ENCODE results near the gene NDFIP1.

DNA sequence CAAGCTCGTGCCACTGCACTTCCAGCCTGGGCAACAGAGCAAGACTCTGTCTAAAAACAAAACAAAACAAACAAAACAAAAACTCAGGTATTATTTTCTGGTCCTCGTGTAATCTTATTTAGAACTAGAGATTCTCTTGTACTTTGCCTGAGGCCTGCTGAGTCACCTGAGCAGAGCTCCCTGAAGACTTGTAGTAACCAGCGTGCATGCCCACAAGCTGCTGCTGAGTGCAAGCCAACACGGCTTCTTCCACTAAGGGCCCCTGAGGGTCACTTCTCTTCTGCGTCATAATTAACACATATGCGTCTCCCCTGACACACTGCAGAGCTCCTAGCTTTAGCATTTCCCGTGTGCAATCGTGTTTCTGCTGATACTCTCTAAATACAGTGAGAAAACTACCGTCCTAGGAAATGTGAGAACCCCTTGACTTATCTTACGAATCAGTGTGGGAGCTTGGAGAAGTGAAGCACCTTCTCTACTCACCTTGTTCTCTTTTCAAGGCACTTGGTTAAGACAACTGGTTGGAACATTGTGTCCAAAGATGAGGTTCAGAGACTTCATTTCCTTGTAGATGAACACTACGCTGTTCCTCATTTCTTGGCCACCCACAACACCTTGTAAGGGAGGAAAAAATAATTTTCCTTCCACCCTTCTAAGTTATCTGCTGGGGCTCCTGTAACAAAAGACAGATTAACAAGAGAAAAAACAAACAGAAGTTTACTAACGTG is 10.8 kb upstream of the NDFIP1 start:
- PRO-cap, 3 experiments = no peak in any of the 3 experiments
- RAMPAGE, long total RNA = no peak
- RRBS, 2 experiments = no CpG with 5 or more reads among the region's 12 CpGs

DNA sequence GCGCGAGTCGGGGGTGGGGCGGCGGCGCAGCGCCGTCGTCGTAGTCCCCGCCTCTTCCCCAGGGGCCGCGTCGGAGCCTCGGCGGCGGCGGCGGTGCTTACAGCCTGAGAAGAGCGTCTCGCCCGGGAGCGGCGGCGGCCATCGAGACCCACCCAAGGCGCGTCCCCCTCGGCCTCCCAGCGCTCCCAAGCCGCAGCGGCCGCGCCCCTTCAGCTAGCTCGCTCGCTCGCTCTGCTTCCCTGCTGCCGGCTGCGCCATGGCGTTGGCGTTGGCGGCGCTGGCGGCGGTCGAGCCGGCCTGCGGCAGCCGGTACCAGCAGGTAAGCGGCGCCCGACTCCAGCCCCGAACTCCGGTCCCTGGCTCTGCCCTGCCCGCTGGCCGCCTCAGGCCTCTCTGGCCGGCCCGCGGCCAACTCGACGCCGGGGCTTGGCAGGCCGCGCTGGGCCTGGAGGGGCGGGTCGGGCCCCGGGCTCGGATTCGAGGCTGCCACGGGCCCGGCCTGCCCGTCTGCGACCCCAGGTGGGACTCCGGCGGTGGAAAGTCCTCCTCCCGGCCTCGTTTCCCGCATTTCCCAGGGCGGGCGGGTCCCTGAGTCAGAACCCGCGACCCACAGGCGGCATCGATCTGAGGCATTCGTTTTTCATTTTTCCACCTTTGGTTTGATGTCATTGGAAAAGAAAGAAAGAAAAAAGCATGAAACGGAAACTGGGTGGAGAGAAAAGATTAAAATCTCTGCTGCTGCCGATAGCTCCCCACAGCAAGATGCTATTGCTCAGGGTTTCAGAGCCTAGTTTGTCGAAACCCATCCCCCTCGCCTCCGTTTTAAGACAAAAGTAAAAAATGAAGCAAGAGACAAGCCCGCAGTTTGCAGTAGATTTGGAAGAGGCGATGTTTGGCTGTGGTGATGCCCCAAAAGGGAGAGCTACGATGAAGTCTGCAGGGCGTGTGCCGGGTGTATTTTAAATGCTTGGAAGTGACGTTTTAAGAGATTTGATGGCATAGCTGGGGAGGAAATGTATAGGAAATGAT is at the start of gene NDFIP1:
Gene NDFIP1, plus strand, starts transcription at position 61 of the 1,029 bp plus-strand sequence.
- PRO-cap, 3 experiments = peak in 3 of 3 experiments; most common plus-strand start position 77 of the sequence (in 1); most common minus-strand start position 511 of the sequence (in 1)
- RAMPAGE, long total RNA = no peak
- RRBS, 2 experiments = 2 to 3% methylated on average over 33 to 41 of the region's 96 CpGs

DNA sequence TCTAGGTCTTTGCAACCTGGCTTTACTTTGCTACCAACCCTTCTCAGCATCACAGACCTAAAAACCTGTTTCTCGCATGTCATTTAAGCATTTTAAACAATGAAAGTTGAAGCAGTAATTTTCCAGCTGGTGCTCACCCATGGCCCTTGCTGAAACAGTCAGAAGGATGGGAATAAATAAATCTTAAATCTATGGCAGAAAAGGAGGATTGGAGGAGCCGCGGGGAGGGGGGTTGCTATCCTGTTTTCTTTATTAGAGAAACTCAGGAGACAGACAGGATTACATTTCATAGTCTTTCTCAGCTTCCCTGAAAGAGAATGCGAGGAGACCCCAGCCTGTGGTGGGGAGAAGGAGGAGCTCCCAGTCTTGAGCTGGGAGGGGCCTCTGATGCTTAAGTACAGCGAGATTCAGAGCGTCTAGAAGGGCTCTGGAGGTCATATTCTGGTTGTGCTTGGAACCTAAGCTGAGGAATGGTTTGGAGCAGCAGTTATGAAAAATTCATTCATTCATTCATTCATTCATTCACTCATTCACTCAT is 2.2 kb upstream of the SPRY4 start:
- PRO-cap, 3 experiments = no peak in any of the 3 experiments
- RAMPAGE, long total RNA = no peak
- RRBS, 2 experiments = no CpG with 5 or more reads among the region's 6 CpGs

DNA sequence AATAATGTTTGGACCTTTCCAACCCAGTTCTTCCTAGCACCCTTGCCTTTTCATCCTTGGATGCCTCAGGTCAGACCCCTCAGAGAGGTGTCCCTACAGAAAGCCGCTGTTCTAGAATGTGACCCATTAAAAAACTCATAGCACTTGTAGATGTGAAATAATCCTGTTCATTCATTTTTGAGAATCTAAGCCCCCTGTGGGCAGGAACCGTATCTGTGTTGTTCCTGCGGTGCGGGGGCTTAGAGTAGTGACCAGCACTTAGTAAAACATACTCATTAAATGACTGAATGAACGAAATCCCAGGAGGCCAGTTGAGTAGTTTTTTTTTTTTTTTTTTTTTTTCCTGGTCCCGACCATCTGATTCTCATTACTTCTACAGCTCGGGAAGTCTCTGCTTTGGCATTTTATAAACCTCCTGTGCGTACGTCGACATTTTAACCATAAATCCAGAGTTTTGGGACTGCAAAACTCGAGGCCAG is 31.4 kb upstream of the SPRY4 start:
- PRO-cap, 3 experiments = peak in 1 of 3 experiments; most common plus-strand start position 367 of the sequence (in 1)
- RAMPAGE, long total RNA = no peak
- RRBS, 2 experiments = no CpG with 5 or more reads among the region's 11 CpGs

DNA sequence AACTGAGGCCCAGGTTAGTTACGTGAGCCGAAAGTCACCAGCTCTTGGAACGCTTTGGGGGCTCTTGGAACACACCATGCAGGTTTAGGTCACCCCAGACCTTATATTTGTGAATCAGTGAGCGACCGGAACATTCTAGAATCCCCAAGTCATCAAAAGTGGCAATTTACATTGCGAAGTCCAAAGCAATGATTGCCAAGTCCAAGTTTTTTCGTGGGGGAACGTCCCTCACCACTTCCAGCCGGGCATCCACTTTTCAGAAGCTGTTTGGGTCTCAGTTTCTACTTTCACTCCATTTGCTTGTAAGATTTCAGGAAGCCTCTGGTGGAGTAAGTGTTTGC is 32.7 kb upstream of the SPRY4 start:
- PRO-cap, 3 experiments = no peak in any of the 3 experiments
- RAMPAGE, long total RNA = no peak
- RRBS, 2 experiments = 2 to 10% methylated on average over 4 of the region's 9 CpGs

DNA sequence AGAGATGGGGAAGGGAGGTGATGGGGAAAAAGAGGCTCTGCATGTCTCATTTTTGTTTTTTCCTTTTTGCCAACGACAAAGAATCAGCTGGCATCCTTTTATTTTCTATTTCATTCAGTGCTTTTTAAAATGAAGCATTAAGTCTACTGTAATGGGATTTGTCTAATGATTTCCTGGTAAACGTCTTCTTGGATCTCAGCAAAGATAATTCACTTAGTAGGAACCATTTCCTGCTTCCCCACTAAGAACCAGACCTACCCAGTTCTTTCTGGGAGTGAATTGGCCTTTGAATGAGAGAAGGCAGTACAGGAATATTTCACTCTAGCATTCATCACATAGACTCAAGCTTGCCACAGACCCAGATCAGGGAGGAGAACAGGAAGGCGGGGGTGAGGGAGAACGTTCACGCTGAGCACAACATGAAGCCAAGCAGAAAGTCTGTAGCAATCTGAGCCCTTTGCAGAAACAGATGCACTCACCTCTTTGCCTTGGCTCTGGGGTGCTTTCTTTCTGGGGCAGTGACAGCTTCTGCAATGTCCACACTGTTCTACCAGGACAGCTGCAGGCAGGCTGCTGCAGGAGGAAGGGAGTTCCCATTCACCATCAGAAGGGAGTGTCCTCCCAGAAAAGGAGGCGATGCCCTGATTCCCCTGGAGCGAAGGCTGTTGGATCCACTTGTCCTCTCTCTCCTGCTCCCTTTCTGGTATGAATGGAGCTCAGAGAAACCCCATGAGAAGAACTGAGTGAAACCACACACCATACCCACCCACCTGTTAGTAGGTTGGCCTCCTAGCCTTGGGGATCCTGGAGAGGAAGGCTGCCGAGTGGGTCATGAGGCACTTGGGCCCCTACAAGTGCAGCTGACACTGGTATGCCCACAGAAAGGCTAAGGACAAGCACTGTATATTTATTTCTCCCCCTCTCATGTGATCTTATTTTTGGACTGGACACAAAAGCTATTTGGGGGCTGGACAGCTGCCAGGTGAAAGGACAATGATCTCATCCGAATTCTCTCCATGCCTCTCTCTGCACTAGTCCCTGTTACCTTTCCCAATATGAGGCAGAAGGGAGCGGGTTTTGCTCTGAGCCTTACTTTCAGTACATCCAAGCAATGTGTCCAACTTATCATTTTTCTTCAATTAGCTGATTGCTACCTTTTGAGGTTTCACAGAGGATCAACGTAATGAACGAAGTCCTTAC is 11.7 kb upstream of the FGF1 start:
- PRO-cap, 3 experiments = no peak in any of the 3 experiments
- RAMPAGE, long total RNA = no peak
- RRBS, 2 experiments = no CpG with 5 or more reads among the region's 12 CpGs

DNA sequence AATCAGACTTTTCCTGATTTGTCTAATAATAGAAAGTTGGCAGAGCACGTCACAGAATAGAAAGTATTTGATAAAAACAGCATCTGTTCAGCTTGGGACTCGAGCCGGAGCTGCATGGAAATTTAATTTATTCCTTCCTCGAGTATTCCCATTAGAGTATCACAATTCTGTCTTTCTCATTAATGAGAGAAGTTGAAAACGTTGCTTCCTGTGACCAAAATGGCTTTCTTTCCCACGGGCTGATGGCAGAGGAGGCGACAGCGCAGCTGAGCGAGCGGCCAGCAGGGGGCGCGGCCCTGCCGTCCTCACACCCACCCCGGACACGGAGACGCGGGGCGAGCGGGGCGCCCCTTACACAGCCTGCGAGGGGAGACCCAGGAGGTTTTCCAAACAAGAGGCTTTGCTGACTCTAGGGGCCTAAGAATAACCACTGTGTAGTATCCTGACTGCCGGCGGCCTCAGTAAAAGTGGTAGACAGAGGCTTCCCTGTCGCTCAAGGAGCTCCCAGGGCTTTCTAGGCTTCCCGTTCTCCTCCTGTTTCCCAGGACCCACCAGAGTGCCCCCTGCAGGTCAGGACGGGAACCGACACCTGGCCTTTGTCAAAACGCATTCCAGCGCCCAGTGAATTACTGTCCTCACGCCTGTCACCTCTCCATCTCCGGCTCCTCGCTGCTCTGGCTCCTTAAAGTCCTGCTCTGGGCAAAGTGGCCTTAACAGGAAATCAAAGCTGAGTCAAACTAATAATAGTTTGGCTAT is 27.3 kb upstream of the FGF1 start:
- PRO-cap, 3 experiments = peak in 1 of 3 experiments; most common minus-strand start position 540 of the sequence (in 1)
- RAMPAGE, long total RNA = no peak
- RRBS, 2 experiments = 0 to 2% methylated on average over 2 to 10 of the region's 32 CpGs

- PRO-cap, 3 experiments = no peak in any of the 3 experiments
- RAMPAGE, long total RNA = no peak
- RRBS, 2 experiments = no CpG with 5 or more reads among the region's 4 CpGs
Measured at GRCh38 chr5:142752997-142753739, 17.0 kb upstream of the ARHGAP26 start.

DNA sequence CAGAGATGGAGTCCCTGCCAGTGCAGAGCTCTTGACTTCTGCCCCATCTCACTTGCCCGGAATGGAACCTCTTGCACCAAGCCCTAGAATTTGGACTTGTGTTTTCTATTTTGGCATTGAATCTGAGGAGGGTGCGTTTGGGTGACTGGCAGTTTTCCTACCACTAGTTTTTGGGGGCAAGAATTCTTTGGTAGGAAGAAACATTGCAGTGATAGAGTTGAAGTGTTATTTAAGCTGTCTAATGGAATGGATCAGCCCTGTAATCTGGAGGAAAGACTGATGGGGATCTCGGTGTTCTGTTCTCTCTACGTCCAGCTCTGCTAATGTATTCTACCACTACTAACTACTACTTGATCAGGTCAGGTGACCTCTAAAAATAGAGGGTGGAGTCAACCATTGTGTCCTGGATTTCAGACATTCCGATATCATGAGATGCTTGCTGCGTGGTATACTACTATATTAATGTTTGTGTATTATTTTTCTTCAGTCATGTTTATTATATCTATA is 2.6 kb downstream of the ARHGAP26 start:
- PRO-cap, 3 experiments = peak in 1 of 3 experiments; most common minus-strand start position 325 of the sequence (in 1)
- RAMPAGE, long total RNA = no peak
- RRBS, 2 experiments = no CpG with 5 or more reads among the region's 6 CpGs

- PRO-cap, 3 experiments = no peak in any of the 3 experiments
- RAMPAGE, long total RNA = no peak
- RRBS, 2 experiments = 65 to 92% methylated on average over 1 to 3 of the region's 4 CpGs
Measured at GRCh38 chr5:142820740-142821091, 50.5 kb downstream of the ARHGAP26 start.

DNA sequence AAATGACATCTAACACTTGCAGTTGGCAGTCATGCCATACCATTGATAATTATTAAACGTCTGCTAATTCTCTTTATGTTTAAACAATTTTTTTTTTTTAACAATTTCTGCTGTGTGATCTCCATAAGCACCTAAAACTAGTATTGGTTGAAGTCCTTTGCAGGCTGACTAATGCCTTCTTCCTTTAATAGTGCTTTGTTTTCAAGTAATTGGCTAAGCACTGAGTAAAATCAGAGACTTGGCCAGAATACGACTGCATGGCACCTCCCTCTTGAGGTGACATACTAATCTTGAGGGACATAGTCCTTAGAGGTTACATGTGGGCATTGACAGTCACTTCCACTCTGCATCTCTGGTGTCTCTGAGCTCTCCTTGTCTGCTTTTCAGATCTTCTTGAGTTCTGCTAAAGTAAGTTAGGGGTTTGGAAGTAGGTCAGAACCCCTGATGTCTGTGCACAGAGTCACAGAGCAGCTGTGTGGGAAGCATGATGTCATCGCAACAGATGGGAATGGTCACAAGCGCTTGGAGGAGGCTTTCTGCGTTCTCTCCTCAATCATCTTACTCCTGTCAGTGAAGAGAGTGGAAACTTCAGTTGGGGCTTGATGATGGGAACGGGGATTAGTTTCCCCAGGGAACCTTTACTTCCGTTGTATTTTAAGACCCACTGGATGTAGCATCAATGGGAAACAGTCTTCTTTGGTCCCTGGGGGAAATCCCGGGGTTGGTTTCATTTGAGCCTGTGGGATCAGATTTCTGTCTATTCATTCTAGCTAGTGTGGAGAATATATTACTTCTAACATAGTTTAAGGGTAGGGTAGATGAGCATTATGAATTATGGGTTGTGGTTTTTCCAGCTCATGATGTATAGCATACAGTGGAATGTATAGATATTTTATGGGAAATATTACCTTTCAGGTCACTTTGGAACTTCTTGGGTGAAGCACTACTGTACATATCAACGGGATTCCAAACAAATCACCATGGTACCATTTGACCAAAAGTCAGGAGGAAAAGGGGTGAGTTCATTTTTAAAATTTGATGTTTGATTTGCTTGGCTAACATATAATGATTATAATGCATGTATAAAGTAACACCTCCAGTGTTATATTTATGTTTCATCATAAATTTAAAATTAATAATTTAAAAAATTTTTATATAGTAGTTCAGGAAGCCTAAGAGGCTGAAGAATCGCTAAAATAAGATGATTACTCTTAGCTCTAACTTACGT is 137.0 kb downstream of the ARHGAP26 start:
- PRO-cap, 3 experiments = no peak in any of the 3 experiments
- RAMPAGE, long total RNA = no peak
- RRBS, 2 experiments = no CpG with 5 or more reads among the region's 11 CpGs

DNA sequence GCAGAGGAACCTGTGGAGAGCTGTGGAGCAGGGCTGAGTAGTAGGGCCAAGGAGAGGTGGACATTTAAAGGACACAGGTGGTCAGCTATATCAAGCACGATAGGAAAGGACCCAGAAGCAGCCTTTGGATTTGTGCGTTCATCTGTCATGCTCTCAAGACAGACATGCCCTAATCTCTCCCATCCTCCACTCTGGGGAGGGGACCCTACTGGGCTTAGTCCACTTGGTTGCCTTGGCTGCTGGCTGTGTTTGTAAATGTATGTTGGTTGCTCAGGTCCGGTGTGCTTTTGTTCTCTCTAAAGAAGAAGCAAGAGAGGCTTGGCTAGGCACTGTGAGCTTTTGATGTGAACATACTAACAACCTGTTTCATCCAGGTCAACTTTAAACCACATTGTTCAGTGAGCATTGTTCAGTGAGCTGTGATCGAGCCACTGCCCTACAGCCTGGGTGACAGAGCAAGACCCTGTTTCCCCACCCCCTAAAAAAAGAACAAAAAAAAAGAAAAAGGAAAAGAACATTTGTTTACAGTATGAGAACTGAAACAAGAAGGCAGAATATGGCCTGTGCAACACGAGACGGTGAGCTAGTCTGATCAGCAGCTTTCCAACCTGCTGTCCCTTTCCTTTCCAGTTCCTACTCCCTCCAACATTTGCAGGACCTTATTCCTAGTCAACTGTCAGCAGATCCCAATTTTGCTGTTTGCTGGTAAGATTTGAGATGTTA is 228.2 kb downstream of the ARHGAP26 start:
- PRO-cap, 3 experiments = no peak in any of the 3 experiments
- RAMPAGE, long total RNA = no peak
- RRBS, 2 experiments = no CpG with 5 or more reads among the region's 6 CpGs

DNA sequence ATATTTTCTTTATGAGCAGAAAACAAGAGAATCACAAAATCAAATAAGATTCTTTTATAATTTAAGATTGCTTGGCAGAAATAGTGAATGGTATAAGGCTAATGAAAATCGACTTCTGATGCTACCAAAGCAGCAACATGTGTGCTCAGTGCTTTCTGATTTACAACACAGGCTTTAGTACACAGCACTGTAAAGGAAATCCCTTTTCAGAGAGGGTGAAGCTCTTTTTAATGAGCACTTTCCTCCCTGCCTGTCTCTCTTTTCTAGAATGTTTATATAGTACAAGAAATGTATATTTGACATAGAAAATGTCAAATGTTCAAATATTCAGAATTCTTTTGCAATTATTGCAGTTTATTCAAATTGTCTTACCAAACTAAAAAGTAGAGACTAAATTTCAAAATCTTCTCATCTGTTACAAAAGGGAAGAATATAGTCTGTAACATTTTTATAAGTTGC is 56.6 kb downstream of the NR3C1 start:
- PRO-cap, 3 experiments = no peak in any of the 3 experiments
- RAMPAGE, long total RNA = no peak
- RRBS, 2 experiments = no CpG with 5 or more reads among the region's 1 CpG

DNA sequence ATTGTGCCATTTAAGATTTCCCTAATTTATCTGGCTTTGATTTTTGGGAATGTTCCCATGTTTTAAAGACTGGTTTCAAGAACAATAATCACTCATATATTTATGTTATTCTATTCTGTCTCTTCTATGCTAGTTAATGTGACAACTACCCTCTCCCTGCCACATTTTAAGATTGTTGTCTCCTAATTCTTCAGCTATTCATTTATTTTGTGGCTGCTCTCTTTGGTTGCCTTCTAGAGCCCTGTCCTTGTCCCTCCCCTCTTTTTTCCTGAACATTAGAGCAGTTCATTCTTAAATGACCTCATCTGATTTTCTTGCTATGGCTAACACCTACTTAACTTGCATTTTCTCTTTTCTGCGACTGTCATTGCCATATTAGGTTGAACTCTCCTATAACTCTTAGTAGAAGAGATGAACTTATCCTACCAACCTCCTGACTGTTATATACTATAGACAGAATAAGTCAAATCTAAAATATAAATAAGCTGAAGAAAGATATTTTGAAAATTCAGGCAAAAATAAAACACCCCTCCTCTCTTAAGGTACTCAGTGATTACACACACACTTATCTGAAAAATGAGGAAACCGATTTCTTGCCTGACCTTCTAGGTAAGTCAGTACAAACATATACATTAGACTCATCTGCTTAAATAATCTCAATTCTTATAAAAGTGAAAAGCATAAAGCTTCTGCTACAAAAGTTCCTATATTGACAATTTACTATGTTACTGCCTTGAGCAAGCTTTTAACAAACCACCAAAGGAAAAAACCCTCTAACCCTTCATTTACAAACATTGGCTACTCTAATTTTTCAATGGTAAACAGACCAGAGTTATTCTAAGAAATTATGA is 15.9 kb downstream of the NR3C1 start:
- PRO-cap, 3 experiments = no peak in any of the 3 experiments
- RAMPAGE, long total RNA = no peak
- RRBS, 2 experiments = no CpG with 5 or more reads among the region's 2 CpGs

DNA sequence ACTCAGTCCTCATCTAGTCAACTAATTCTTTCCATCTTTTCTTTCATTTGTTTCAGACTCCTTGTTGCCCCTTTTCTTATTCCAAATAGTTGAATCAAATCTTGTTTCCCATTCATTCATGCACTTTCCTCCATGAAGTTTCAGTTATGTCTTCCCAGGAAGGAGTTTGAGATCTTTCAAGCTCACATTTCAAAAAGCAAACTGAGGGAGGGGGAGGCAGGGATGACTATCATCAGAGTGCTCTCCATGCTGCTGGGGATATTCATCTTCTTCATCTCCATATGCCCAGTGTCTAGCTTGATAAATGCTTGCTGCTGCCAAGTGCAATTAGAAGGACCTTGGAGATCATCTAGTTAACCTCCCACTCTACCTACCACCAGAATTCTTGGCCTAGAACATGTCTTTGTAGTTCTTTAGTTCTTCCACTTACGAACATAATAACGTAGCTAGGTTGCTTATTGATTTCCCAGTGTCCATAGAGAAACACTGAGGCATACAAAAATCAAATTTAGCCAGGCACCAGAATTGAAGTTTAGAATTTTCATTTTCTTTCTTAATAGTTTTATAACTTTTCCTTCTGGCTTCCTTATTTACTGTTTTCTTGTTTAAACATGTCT is 14.4 kb downstream of the NR3C1 start:
- PRO-cap, 3 experiments = no peak in any of the 3 experiments
- RAMPAGE, long total RNA = no peak
- RRBS, 2 experiments = no CpG with 5 or more reads among the region's 2 CpGs

DNA sequence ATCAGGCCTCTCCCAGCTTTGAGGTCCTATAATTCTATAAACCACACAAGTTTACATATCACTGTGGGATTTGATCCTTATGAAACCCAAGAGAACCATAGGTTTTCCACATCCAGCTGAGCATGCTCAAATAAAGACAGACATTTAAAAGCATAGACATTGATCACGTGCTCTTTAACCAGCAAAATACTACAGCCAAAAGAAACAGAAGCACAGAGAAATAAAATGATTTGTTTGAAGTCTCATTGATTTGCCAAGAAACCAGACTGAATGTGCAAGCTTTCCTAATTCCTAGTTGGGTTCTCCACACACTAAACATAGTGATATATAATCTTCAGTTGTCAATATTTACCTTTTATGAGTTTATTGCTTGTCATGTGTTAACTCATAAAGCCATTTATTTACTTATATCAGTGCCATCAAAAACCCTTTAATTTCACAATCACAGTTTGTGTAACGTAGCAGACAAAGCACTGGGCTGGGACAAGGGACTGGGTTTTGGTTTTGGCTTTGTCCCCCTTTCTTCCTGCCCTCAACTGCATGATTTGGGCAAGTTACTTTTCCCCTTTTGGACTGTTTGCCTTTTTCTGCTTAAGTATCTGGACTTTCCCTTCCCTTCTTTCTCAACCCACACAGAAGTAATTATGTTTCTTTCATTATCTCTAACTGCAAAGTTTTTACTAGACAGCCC is 14.5 kb upstream of the NR3C1 start:
- PRO-cap, 3 experiments = no peak in any of the 3 experiments
- RAMPAGE, long total RNA = no peak
- RRBS, 2 experiments = no CpG with 5 or more reads among the region's 2 CpGs

DNA sequence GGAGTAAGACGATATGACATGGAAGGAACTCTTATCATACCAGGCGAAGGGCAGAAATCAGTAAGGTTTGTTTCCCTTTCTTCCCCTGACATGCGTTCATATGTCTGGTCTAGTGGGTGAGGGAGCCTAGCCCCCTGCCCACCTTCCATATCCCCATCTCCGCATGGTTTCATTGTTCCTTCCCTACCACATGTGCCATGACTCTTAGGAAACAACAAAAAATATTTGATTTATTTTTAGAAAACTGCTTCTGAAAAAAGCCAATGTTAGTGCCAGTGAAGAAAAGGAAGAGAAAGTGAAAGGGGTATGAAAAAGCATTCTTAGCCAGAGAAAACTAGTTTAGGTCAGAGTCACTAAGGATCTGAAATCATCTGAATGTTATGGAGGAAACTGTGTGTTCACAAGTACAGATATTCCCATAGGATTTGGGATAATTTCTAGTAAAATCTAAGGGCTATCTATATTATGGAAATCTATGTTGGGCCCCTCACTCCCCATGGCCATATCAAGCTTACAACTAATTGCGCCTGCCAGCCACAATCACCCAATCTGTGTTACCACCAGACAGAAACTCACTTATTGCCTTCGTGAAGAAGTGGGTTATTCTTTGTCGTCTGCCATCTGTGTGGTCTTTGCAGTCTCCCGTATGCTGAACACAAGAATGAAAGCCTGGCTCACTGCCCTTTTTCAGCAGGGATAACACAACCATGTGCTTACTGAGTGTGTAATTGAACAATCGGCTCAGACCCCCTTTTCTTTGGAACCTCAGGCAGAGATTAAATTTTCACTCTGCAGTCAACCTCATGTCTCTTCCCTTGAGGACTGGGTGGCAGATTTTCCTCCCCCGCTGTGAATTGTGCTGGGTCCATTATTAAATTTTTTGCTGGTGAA is 19.8 kb upstream of the HMHB1 start:
- PRO-cap, 3 experiments = no peak in any of the 3 experiments
- RAMPAGE, long total RNA = no peak
- RRBS, 2 experiments = no CpG with 5 or more reads among the region's 10 CpGs

- PRO-cap, 3 experiments = no peak in any of the 3 experiments
- RAMPAGE, long total RNA = no peak
- RRBS, 2 experiments = no CpG with 5 or more reads among the region's 8 CpGs
Measured at GRCh38 chr5:145939254-145940060, 3.1 kb downstream of the SH3RF2 start.

GRCh38 chr5:145946367-145947025 is 10.1 kb downstream of the SH3RF2 start:
- PRO-cap, 3 experiments = peak in 2 of 3 experiments; most common plus-strand start chr5:145946788 (in 1); most common minus-strand start chr5:145946660 (in 1)
- RAMPAGE, long total RNA = no peak
- RRBS, 2 experiments = no CpG with 5 or more reads among the region's 2 CpGs

DNA sequence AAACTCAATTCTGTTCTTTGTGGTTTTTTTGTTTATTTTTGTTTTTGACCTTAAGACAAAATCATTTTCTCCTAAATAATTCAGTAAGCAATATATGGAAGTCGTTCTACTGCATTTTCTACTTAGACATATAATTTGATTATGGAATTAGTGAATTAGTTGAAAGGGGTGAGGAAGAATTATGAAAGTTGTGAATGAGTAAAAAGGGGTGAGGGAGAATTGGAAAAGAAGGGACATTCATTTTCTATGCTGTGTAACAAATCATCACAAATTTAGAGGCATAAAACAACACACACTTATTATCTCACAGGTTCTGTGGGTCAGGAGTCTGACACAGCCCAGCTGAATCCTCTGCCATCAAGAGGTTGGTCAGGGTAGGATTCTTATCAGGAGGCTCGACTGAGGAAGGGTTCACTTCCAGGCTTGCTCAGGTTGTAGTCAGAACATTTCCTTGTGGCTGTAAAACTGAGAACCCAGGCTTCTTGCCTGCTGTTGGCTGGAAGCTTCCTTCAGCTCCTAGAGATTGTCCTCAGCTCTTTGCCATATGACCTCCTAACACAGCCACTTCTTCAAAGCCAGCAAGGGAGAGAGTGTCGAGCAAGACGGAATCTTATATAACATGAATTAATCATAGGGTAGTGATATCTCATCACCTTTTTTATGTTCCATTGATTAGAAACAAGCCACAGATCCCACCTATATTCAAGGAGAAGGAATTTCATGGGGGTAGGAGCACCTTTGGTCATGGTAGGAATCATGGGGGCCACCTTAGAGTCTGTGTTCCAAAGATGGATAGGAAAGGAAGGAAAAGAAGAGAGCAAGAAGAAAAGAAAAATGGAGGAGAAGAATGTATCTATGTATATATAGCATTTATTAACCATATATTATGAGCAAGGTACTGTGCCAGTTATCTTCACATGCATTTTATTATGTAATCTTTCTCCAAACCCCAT is 37.6 kb downstream of the SH3RF2 start:
- PRO-cap, 3 experiments = no peak in any of the 3 experiments
- RAMPAGE, long total RNA = no peak
- RRBS, 2 experiments = no CpG with 5 or more reads among the region's 4 CpGs